ENCODE measurements around the gene VIPR2.

GRCh38 chr7:158753050-158754215 is 48.8 kb upstream of the NCAPG2 start:
- PRO-cap, 4 experiments: no peak in any of the 4 experiments
- RAMPAGE, long total RNA, 2 experiments: no peak in any of the 2 experiments

DNA sequence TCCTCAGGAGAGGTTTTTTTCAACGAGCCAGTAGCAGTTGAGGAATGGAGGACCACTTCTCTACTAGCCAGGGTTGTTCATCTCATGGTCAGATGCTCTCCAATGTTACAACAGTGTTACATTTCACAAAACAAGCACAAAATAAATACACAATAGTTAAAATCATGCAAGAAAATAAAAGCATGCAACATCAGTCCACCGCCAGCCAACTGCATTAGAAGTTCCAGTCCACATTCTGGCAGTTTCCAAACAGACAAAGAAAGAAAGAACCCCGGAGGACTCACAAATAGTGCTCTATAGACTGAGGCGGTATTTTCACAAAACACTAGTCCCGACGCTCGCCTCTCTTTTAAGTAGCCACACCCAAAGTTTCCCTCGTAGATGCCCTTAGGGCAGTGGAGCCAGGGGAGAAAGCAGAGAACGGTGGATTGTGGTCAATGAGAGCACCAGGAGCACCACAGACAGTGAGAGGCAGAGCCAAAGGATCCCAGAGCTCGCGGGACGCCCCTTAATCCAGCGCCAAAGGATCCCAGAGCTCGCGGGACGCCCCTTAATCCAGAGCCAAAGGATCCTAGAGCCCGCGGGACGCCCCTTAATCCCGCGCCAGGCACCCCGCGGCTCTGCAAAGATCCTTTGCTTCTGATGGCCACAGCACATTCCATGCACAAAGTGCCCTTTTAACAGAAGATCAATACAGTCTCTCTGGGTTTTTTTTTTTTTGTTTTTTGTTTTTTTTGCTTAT is 52.6 kb upstream of the NCAPG2 start:
- PRO-cap, 4 experiments: no peak in any of the 4 experiments
- RAMPAGE, long total RNA, 2 experiments: no peak in any of the 2 experiments

- PRO-cap, 4 experiments: no peak in any of the 4 experiments
- RAMPAGE, long total RNA, 2 experiments: start-site peak on the minus strand in 1 of 2 experiments, at chr7:158767682-158767698 at its widest, 19 reads per replicate
Observed at GRCh38 chr7:158767346-158767842, 61.9 kb downstream of the ESYT2 start.

GRCh38 chr7:158816274-158816893 is 12.9 kb downstream of the ESYT2 start:
- PRO-cap, 4 experiments: no peak in any of the 4 experiments
- RAMPAGE, long total RNA, 2 experiments: no peak in any of the 2 experiments

DNA sequence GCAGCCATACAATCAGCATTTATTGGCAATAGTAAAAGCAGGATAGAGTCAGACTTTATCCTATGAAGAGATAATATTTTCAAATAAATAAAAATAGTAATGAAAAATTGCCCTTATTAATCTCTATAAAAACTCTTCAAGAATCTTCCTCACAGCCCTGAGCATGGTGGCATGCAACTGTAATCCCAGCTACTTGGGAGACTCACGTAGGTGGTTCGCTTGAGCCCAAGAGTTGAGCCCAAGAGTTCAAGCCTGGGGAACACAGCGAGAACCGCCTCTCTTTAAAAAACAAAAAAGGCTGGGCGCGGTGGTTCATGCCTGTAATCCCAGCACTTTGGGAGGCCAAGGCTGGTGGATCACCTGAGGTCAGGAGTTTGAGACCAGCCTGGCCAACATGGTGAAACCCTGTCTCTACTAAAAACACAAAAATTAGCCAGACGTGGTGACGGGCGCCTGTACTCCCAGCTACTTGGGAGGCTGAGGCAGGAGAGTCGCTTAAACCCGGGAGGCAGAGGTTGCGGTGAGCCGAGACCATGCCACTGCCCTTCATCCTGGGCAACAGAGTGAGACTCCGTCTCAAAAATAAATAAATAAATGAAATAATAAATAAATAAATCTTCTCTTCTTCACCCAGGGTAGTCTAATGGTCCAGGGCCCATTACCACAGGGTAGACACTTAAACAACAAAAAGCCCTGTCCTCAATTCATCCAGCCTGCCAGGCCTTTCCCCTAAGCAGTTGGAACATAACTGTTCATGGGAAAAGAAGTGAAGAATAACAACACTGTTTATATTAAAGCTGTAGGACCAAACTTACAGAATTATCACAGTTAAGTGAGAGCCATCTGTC is 4.4 kb downstream of the ESYT2 start:
- PRO-cap, 4 experiments: no peak in any of the 4 experiments
- RAMPAGE, long total RNA, 2 experiments: no peak in any of the 2 experiments

DNA sequence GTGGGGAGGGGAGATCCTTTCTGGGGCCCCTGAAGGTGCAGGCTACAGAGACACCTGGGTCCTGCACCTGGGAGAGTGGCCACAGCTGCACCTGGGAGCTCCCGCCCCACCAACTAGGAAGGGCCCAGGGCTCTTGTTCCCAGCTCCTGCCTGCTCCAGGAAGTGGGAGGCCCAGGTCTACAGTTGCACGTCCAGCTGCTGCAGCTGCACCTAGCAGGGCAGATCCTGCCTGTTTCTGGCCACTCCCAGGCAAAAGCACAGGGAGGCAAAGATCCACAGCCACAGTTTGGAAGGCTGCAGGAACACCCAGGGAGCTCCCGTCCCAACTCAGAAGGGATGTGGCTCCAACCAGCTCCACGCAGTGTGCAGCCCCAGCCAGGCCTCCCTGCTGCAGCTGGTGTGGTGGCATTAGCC is 6.2 kb upstream of the DYNC2I1 start:
- PRO-cap, 4 experiments: no peak in any of the 4 experiments
- RAMPAGE, long total RNA, 2 experiments: no peak in any of the 2 experiments

- PRO-cap, 4 experiments: no peak in any of the 4 experiments
- RAMPAGE, long total RNA, 2 experiments: no peak in any of the 2 experiments
Observed at GRCh38 chr7:158937605-158938339, 81.4 kb downstream of the DYNC2I1 start.

GRCh38 chr7:159005496-159006257 is 139.0 kb downstream of the VIPR2 start:
- PRO-cap, 4 experiments: no peak in any of the 4 experiments
- RAMPAGE, long total RNA, 2 experiments: no peak in any of the 2 experiments

- PRO-cap, 4 experiments: peak in 1 of 4 experiments; most common plus-strand start chr7:159031799 (in 1)
- RAMPAGE, long total RNA, 2 experiments: no peak in any of the 2 experiments
Observed at GRCh38 chr7:159031692-159032067, 113.0 kb downstream of the VIPR2 start.

DNA sequence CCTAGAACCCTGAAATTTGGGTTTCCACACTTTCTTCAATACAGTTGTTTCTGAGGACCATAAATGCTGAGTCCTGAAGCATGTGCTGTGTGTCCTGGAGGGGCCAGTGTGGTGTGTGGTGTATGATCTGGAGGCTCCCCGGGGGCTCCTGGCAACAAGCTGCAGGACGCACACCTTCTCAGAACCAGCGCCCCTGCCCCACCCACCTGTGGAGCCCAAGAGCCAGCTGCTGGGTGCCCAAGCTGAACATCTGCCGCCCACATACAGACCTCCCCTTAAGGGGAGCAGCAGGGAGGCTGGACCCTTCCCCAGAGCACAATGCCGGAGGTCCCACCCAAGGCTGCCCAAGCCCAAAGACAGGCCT is 48.8 kb downstream of the VIPR2 start:
- PRO-cap, 4 experiments: no peak in any of the 4 experiments
- RAMPAGE, long total RNA, 2 experiments: no peak in any of the 2 experiments

DNA sequence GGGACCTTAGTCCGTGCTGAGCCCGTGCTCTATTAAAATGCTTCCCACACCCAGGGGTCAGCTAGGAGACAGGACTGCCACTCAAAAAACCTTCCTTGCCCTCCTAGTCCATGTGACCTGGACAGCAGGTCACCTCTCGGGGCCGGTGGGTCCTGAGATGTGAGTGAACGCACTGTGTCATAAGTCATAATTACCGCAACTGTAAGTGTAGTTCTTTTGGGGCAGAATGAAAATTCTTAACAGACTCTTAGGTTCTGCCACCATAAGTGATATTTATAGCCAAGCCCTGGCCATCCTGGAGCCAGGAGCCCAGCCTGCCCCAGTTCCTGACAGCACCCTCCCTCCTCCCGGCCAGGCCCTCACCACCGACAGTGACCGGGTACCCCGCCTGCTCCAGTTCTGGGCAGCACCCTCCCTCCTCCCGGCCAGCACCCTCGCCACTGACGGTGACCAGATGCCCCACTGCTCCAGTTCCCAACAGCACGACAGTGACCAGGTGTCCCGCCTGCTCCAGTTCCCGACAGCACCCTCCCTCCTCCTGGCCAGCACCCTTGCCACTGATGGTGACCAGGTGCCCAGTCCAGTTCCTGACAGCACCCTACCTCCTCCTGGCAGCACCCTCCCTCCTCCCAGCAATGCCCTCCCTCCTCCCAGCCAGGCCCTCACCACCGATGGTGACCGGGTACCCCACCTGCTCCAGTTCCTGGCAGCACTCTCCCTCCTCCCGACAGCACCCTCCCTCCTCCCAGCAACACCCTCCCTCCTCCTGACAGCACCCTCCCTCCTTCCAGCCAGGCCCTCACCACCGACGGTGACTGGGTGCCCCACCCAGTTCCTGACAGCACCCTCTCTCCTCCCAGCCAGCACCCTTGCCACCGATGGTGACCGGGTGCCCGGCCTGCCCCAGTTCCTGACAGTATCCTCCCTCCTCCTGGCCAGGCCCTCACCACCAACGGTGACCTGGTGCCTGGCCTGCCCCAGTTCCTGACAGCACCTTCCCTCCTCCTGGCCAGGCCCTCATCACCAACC is 40.4 kb downstream of the VIPR2 start:
- PRO-cap, 4 experiments: no peak in any of the 4 experiments
- RAMPAGE, long total RNA, 2 experiments: no peak in any of the 2 experiments

DNA sequence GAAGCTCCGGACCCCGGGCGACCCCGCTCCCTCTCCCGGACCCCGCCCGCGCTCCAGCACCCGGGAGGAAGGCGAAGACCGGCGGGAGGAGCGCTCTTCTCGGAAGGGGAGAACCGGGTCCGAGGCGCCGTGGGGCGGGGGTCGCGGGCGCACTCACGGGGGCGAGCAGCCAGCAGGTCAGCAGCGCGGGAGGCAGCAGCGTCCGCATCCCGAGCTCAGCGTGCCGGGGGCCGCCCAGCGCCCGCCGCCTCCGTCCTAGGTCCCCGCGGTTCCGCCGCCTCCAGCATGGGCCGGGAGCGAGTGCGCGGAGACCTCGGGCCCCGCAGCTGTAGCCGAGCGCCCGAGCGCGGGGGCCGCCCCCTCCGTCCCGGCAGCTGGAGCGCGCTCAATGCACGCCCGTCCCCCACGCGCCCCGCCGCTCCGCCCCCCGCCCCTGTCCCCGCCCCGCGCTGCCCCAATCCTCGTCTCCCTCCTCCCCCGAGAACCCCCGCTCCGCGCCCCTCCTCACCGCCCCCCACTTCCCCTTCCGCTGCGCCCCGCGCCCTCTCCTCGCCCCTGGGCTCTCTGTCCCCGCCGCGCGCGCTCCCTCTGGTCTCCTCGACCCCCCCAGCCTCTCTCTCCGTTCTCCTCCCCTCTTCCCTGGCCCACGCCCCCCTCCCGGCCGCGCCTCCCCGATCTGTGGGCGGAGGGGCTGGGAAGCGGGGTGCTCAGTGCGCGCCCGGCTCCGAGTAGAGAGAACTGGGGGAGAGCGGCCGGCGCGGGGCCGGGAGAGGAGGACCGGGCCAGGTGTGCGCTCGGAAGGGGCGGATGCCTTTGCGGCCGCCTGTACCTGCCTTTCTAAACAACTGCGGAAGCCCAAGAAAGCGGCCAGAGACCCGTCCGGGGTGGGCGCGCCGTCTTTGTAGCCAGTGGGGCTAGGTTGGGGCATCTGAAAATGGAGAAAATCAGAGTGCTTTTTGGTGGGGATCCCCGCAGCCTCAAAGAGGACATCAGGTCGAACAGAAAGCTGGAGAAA is at the start of gene VIPR2:
Gene VIPR2, minus strand, starts transcription at position 304 of the 1,015 bp plus-strand sequence.
- PRO-cap, 4 experiments: no peak in any of the 4 experiments
- RAMPAGE, long total RNA, 2 experiments: no peak in any of the 2 experiments

DNA sequence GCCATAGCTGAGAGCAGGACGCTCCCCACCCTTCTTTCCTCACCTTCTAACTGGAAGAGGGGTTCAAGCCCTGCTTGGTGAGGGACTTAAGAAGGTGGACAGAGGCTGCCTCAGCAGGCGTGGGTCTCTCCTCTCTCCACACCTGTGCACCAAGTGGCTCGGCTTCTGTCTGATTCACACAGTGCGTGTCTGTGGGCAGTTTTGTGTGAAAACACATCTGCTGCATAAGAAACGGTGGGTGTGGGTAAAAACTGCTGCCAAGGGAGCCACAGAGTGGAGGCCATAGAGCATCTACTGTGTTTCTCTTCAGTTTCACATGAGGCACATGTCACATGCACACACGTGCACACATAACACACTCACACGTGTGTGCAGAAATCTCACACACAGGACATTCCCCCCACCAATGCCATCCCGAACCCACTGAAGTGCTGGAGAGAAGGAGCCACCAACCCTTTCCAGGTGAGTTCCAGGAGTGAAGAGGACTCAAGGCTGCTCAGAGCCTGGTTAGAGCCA is 53.7 kb upstream of the VIPR2 start:
- PRO-cap, 4 experiments: peak in 1 of 4 experiments; most common minus-strand start position 176 of the sequence (in 1)
- RAMPAGE, long total RNA, 2 experiments: no peak in any of the 2 experiments

All from right lobe of liver (tissue), 4 donors.